Placental epithelial cell (primary cell): ENCODE measurements around a stretch of chr22.

DNA sequence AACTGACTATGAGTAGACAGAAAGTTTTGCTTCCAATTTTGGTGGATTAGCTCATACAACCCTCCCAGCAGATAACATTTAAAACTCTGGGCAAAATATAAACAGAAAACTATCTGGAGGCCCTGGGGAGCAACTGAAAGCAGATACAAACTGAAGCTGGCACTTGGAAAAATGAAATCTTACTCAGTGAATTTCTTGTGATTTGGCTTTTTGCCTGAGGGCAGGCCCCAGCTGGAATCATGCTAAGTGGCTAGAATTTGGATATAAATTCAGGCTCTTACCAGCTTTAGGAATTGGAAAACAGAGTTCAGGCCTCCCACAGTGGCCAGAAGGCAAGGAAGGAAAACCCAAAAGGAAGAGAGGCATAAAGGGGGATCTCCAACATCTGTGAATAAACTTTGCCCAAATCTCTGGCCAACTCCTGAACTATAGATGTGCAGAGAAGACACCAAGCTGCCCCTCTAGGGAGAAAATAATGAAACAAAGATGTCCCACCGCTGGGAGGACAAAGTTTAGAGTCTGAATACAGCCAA is 85.7 kb downstream of the EFCAB6 start:
- CAGE, long polyA plus RNA, result no peak

GRCh38 chr22:43852561-43853209 is 9.6 kb downstream of the SULT4A1 start:
- CAGE, long polyA plus RNA, result no peak

GRCh38 chr22:43921476-43921951 is 2.1 kb upstream of the PNPLA3 start:
- CAGE, long polyA plus RNA, result no peak

- CAGE, long polyA plus RNA, result no peak
Measured at GRCh38 chr22:43924164-43924581, 568 bp downstream of the PNPLA3 start.

- CAGE, long polyA plus RNA, result no peak
Measured at GRCh38 chr22:44040290-44040744, 16.2 kb downstream of the PARVB start.

GRCh38 chr22:44088966-44089614 is 65.0 kb downstream of the PARVB start:
- CAGE, long polyA plus RNA, result no peak

GRCh38 chr22:44145000-44145347 is 35.8 kb upstream of the PARVG start:
- CAGE, long polyA plus RNA, result no peak

DNA sequence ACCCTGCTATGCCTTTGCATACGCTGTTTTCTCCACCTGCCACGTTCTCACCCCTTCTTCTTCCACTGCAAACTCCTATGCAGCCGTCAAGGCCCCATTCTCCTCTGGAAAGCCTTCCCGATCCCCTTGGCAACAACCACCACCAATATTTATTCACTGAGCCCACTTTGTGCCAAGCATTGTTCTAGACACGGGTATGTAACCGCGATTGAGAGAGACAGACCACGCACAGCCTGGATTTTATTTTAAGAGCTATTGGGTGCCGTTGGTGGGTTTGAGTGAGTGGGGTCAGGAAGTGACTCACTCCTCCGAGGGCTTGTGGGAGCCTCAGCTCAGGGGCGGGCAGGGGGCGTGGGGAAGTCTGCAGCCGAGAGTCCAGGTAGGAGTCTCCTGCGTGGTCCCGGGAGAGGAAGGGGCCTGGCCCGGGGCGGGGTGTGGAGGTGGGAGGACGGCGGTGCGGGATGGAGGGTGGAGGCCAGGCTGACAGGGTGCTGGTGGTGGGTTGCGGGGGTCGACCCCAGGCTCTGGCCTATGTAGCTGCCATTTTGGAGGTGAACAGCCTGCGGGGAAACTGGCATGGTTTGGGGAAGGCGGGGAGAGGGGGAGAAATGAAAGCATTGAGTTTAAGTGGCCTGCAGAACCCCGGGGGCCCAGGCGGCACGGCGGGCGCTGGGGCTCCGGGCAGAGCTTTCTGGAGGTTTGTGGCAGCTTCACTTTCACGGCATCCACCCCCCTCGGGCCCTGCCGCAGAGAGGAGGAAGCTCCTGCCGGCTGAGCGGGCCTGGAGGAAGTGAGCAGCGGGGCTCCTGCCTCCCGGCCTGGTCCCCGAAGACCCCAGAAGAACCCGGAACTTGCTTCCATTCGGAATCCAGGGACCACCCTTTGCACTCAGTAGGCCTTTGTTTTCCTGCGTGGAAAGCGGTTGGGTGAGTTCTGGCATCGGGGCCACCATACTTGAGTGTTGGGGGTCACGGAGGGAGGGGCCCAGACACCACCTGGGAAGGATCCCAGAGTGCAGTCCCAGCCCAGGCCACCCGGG is 586 bp downstream of the PARVG start:
- CAGE, long polyA plus RNA, result no peak

GRCh38 chr22:44330548-44331779 is 18.2 kb upstream of the SHISAL1 start:
- CAGE, long polyA plus RNA, result no peak

- CAGE, long polyA plus RNA, result no peak
Measured at GRCh38 chr22:44444411-44444785, 53.6 kb downstream of the RTL6 start.

DNA sequence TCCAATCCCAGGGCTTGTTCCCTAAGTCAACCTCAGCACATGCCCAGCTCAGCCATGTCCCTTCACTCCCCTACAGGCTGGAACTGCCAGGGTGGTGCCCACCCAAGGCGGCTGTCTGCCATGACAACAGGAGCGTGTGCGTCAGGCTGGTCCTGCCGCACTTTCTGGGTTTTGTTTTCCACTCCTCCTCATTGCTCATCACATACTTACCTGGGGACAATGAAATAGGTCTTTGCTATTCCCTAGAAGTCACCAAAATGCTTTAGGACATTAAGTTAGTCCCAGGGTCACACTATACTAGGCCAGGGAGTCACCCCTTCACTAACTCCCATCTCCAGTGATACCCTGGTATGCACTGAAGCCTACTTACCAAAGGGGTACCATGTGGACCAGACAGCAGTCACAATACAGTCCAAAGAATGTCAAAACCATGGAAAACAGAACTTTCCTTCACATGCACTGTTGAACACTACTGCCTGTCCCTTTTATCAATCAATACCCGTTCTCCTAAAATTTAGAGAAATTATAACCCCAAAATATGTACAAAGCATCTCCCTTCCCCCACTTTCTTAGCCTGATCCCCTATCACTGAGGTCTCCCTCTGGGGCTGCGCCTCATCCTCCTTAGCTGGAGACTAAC is 4.2 kb downstream of the RTL6 start:
- CAGE, long polyA plus RNA, result no peak

DNA sequence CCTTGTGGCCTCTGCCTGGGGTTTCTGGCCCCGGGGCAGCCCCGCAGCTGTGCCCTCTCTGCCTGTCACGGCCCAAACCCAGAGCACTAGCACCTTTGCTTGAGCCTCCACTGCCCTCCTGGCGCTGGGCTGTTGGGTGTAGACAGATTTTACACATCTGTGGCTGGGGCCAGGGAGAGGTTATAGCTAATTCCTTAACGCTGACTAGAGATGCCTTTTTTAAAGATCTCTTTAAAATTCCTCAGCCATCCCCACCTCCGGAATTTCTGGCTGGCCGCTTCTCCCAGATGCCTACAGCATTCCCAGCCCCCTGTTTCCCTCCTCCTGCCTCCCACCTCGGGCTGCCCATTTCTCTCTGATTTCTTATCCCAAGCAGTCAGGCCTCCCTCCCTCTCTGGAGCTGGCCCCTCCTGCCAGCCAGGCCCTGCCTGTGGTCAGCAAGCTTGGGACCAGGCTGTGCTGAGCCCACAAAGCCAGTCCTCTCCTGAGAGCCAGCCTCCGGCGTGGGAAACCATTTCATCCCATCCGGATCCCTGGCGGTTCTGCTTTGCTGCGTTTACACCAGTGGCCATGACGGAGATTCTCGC is 3.0 kb upstream of the PRR5 start:
- CAGE, long polyA plus RNA, result no peak

- CAGE, long polyA plus RNA, result no peak
Measured at GRCh38 chr22:44735911-44736171, 16.5 kb upstream of the ARHGAP8 start.

GRCh38 chr22:45010286-45010612 is 444 bp upstream of the PHF21B start:
- CAGE, long polyA plus RNA, result no peak

DNA sequence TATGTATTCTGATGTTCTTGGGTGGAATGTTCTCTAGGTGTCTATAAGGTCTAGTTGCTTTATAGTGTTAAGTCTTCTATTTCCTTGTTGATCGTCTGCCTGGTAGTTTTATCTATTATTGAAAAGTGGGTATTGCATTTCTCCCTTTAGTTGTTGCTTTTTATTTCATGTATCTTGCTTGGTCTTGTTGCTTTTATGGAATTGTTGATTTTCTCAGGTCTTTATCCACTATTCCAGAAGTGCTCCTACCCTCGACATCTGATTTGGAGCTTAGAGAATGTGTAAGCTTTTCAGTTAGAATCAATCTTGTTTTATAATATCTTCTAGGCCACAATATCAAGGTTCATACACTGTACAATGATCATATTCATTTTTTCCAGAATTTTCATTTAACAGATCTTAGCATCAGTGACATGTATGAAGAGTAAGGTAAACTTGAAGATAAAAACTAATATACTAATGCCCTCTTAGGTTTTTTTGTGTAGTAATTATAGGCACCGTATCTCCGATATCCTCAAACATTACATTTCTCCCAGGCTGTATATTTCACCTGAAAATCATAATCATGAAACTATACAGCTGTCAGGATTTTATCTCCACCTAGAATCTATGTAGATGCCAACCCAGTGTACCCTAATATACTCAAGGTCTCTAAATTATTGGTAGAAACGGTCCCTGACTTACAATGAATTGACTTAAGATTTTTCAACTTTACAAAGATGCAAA is 15.1 kb upstream of the NUP50 start:
- CAGE, long polyA plus RNA, result no peak

DNA sequence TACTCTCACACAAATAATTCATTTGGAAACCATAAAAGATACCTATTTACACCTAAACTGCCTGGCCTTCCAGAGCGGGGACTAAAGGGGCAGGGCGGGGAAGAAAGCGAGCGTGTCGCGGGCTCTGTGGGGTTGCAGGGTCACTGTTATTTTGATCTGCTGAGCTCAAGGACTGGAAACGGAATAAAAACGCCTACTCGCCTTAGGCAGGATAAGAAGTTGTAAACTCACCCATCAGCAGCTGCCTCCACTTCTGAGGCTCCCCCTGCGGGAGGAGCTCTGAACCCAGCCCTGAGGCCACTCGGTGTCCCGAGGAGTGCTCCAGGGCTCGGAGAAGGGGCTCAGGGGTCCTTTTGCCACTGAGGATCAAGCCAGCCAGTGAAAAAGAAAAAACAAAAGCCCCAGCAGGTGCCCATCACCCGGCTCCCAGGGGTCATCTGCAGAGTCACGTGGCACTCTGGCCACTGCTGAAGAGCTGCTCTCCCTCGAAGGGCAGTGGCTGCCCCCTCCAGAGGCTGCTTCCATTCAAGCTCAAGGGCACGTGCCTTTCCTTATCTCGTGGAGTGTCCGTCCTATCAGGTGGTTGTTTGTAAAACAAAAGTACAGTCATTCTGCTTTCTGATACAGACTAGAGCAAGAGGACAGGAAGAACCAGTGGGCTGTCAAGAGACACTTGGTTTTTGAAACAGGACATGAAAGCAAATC is 29.0 kb downstream of the NUP50 start:
- CAGE, long polyA plus RNA, result no peak

DNA sequence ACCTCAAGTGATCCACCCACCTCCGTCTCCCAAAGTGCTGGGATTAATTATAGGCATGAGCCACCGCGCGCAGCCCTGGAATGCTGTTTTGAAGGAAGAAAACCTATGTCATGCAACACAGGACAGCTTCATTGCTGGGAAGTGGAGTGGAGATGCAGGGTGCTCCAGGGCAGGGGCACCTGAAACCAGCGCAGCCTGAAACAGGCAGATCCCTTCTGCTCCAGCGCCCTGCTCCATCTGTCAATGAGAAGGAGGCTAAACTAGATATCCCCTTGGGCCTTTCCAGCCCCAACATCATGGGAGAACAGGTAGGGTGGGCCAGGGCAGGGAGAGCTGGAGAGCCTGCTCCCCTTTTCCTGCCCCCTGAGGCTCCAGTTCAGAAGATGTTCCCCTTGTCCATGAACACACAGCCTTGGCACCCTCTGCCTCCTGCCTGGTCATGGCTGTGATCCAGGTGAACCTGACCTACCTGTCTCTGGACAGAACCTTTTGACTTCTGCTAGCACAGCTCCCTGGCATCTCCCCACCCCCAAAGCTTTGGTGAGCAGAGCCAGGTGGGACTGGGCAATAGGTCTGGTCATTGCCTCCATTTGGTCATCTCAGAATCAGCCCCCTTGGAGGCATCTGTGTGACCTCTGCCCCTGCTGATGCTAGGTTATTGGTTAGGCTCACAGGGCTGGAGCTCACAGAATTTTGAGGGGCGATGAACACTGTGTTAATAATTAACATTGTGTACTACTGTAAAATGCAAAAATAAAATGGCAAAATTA is 8.0 kb upstream of the KIAA0930 start:
- CAGE, long polyA plus RNA, result no peak

DNA sequence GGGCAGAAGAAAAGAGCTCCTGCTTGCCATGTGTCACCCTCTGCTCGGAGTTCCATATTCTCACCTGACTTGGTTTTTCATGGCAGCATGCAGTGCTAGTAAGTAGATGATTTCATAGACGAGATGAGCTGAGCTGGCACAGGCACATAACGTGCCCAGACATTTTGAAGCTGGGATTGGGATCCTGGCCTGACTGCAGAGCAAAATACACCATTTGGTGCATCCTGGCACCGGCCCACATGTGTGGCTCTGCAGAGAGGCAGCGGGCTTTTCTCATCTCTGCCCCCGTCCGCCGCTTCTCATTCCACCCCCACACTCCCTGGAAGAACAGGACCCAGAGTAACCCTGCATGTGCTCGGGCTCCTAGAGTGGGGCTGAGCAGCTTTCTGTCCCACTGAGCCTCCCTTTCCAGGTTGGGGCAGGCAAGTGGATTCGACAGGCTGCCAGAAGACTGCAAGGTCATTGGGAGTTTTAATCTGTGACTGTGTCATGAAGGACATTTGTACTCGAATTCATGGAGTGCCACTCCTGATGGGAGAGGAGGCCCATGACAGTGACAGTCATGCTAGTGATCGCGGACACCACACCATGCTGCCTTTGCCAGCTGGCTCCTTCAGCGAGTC is 24.9 kb downstream of the FAM118A start:
- CAGE, long polyA plus RNA, result no peak

GRCh38 chr22:45336593-45337746 is 27.2 kb downstream of the FAM118A start:
- CAGE, long polyA plus RNA, result no peak

- CAGE, long polyA plus RNA, result no peak
Measured at GRCh38 chr22:45440751-45441647, 27.5 kb downstream of the RIBC2 start.